ENCODE data around the genes HPCA and ZSCAN20.

DNA sequence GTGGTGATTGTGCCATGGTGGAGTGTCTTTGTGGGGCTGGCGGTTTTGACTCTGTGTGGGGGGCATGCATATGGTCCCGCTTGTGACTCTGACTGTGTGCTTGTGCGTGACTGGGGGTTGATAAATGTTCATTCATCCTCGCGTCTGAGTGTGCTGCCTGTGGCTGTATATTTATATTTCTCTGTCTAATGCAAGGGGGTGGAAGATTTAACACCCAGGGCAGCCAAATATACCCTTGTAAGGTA lies 1.2 kb upstream of the SYNC start:
- PRO-cap = no peak

DNA sequence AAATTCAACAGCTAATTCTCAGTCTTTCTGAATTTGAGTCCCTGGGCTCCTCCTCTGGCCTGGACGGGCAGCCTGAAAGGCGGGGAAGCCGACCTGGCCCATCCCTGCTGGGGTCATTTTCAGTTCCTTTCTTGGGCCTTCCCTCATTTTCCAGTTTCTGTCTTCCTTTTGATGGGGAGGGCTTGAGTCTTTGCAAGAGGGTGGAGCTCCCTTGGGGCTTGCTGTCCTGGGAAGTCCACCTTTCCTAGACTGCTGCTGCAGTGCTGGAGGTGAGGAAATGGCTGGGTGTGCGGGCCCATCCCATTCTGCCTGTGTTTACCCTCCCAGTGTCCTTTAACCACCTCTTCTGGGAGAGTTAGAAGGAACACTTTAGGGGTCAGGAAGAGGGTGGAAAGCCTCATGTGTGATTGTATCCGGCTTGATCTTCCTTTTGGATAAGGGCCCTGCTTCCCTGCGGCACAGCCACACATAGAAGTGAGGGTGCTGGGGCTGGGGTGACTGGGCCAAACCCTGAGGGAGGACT lies 1.4 kb downstream of the KIAA1522 start:
- PRO-cap = bidirectional peak, plus-strand start at position 247 of the sequence, minus-strand start at position 251 of the sequence

GRCh38 chr1:32755207-32755664 lies 13.6 kb downstream of the KIAA1522 start:
- PRO-cap = no peak

DNA sequence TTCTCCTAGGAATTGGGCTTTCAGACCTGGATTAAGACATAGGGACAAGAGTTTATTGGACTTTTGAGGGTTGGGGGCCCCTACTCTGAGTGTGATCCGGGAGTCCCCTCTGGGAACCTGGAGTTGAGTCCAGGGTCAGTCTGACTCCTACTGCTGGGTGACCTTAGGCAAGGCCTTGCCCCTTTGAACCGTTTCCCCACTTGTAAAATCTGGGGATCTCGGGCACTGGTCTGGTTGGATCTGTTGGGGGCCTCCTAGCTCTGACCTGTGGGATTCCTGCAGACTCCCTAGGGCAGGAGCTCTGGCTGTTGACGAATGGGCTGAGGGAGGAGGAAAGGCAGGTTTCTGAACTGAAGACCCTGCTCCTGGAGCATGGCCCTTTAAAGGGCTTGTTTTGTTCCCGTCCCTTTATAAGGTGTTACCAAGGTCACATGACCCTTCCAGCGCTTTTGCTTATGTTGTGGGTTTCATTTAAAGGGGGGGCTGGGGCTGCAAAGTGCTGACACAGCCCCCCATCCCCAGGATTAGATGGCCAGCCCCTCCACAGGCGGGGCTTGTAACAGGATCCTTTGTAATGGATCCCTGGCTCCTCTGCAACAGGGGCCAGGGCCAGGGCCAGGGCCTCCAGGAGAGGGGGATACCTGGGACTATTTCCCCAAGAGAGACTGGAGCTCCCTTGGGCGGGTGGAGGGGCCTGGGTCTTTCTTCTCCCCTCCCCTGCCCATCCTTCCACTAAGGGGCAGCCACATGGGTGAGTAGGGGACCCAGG lies 24.9 kb downstream of the KIAA1522 start:
- PRO-cap = no peak

- PRO-cap = no peak
These were observed 15.8 kb downstream of the YARS1 start for GRCh38 chr1:32801349-32801812.

GRCh38 chr1:32885471-32886957 lies at the start of gene HPCA:
Gene HPCA (plus strand): TSS chr1:32886491.
- PRO-cap = no peak

DNA sequence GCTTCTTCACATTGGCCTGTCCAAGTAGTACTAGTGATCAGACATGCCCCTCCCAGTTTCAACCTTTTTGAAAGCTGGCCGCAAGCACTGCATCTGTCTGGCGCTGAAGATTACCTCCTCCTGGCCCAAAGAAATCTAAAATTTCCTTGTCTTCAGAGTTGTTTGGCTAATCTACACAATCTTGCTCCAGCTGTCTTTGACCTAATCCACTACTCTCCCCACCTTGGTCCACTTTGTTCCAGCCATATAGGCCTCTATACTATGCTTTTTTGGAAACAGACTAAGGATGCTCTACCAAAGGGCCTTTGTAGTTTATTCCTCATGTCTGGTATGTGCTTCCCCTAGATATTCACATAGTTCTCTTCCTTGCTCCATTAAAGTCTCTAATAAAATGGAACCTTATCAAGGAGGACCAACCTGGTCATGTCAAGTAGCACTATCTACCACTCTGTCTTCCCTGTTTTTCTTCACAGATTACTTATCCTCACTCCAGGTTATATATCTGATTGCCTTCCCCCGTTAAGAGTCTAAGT lies 31.5 kb upstream of the TMEM54 start:
- PRO-cap = no peak

DNA sequence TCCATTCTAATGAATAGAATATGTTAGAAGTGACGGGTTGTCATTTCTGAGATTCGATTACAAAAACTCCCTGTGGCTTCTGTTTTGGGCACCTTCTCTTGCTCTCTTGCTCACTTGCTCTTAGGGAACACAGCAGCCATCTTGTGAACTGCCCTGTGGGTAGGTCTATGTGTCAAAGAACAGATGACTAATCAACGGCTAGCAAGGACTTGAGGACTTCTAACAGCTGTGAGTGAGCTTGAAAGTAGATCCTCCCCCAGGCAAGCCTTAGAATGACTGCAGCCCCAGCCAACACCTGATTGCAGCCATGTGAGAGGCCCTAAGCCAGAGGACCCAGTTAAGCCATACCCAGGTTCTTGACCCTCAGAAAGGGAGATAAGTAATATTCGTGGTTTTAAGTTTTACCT lies 49.4 kb downstream of the AZIN2 start:
- PRO-cap = no peak

GRCh38 chr1:33281374-33281940 lies 25.2 kb downstream of the ZNF362 start:
- PRO-cap = no peak

- PRO-cap = no peak
These were observed 19.9 kb downstream of the A3GALT2 start for GRCh38 chr1:33301010-33301466.

DNA sequence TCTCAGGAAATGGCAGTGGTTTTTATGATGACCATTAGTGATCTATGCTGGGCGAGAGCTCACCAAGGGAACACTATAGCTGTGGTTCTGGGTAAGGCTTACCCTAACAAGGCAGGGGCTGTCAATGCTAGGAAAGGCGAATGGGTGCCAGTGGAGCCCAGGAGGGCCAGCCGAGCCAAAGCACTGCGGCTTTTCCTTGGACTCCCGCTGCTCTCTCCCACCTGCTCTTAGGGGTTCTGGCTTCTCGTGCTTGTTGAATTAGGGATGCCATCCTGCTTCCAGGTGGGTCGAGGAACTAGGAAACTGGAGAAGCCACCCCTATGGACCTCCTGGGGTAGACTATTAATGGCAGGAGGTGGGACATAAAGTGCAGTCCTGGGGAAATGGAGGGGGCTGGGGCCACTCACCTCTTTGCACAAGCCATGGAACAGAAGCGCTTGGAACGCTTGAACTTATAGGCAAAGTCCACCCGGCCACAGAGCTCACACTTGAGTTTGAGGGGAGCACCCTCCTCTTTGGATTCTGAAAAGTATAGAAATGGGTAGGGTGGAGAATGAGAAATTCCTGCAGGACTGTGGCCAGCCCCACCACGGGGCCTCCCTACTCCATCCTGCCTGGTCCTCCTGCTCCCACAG lies 10.2 kb upstream of the A3GALT2 start:
- PRO-cap = no peak

DNA sequence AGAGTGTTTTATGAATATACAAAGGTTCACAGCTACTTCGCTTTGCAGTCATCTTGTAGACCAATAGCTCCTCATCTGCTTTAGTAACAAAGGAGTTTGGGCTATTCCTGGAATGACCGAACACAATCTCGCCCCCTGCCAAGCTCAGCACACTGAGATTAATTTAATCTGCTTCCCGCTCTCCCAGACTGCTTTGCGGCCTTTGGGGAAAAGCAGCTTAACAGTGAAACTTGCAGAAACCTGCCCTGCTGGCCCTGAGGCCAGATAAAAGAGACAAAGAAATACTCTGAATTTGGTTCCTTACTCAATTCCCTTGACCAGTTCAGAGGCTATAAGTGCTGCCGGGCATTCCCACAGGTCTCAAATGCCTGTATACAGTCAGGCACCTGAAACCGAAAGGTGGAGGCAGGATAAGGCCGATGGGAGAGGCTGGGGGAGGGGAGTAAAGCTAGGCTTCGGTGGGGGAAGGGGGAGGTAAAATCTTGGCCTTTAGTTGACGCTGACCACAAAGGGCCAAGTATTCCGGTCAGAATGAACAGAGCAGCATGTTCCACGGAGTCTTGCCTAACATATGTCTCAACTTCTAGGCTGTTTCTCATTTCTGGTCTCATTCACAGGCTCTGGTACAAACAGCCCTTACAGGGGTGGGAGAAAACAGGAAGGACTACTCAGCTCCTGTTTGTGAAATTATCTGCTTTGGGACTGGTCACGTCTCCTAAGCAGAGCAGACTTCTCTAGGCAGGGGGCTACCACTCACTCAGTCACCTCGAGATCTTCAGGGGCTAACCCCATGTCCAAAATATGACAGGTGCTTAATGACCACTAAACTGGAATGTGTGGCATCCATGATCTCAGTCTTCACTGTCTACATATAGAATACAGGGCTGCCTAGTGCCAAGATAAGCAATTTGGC lies 17.8 kb upstream of the A3GALT2 start:
- PRO-cap = no peak

DNA sequence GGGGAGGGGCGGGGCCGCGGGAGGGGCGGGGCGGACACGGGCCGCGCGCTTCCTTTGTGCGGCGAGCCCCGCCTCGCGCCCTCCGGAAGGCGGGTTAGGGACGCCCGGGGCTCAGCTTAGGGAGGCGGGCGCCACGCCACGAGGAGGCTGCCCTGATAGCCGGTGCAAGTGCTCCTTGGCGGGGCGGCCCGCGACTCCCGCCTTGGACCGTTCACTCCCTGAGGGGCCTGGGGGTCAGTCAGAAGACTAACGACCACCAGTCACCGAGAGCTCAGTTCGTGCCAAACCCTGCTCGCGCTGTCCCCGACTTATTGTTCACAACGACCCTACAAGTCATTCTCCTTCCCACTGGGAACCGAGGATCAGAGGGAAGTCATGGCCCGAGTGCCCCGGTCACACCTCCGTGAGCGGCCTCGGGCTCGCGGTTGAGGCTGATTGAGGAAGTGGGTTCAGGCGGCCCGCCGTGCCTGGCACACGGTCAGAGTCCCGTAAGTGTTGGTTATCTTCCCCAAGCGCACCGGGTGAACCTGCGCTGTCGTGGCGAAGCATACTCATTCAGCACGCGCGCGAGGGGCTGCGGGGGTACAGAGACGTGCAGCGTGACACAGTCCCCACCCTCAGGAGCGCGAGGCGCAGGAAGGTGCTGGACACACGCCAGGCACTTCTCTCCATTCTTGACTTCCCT lies 29.2 kb upstream of the A3GALT2 start:
- PRO-cap = bidirectional peak, plus-strand start at position 119 of the sequence, minus-strand start outside the sequence; bidirectional peak, plus-strand start at position 620 of the sequence, minus-strand start at position 485 of the sequence

- PRO-cap = no peak
These were observed 11.5 kb upstream of the ZSCAN20 start for GRCh38 chr1:33460834-33461472.

GRCh38 chr1:33472111-33472899 lies at the start of gene ZSCAN20:
Gene ZSCAN20 (plus strand): TSS chr1:33472645.
- PRO-cap = bidirectional peak, plus-strand start at chr1:33472694, minus-strand start at chr1:33472351

DNA sequence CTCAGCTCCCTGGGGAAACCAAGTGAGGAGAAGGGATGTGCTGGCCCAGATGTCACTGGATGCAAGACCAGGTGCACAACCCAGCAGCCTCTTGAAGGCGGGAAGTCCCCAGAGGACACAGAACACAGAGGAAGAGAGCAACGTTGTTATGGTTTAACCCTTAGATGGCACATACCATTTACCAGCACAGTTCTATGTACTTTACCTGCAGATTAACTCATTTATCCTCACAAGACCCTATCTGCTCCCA lies 107.2 kb upstream of the GJB5 start:
- PRO-cap = unidirectional peak, minus-strand start at position 132 of the sequence

DNA sequence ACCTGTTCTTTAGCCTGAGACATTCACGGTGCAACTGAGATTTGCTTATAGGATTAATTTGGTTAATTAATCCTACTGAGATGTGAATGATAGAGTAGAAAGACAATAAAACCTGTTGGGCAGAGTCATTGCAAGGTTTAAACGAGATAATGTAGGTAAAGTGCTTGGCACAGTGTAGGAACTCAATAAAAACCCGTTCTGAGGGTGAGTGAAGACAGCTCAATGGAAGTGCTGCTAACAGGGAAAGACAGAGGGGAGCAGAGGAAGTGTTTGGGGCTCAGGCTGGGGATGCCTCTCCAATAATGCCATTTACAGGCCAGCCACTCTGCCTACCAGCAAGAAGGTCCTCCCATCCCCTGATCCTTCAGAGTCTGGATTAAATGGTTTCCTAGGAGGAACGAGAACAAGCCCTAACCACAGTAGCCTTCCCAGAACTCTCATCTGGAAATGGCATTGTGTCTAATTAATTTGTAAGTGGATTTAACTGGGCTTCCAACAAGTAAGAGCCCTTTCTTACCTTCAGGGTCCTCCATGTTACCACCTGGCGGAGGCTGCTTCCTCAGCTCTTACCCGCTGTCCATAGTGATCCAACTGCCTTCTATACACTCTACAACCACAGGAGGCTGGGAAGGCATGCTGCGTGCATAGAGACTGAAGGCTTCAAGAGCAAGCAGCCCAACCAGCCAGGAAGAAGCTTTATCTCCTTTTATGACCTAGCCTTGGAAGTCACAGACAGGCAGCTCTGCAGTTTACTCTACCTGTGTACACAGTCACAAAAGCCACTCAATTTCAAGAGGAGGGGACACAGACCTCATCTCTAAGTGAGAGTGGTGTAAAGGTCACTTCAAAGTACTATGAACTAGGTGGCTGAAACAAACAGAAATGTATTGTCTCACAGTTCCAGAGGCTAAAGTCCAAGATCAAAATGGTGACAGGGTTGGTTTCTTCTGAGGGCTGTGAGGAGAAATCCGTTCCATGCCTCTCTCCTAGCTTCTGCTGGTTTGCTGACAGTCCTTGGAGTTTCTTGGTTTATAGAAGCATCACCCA lies 69.9 kb upstream of the GJB5 start:
- PRO-cap = no peak

DNA sequence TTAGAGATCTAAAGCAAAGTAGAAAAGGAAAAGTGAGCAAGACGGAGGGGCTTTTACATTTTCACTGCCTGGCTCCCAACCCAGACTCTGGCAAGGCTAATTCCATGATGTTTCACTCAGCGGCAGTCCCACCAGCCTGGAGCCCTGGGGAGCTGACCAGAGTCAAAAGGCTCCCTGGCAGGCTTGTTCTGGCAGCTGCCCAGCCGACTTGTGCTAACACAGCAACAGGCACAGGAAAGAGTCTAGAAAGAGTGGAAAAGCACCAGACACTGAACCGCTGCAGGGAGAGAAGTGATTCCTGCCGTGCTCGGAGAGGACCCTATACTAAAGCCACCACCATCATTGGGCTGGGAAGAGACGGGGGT lies 8.1 kb downstream of the SMIM12 start:
- PRO-cap = no peak

DNA sequence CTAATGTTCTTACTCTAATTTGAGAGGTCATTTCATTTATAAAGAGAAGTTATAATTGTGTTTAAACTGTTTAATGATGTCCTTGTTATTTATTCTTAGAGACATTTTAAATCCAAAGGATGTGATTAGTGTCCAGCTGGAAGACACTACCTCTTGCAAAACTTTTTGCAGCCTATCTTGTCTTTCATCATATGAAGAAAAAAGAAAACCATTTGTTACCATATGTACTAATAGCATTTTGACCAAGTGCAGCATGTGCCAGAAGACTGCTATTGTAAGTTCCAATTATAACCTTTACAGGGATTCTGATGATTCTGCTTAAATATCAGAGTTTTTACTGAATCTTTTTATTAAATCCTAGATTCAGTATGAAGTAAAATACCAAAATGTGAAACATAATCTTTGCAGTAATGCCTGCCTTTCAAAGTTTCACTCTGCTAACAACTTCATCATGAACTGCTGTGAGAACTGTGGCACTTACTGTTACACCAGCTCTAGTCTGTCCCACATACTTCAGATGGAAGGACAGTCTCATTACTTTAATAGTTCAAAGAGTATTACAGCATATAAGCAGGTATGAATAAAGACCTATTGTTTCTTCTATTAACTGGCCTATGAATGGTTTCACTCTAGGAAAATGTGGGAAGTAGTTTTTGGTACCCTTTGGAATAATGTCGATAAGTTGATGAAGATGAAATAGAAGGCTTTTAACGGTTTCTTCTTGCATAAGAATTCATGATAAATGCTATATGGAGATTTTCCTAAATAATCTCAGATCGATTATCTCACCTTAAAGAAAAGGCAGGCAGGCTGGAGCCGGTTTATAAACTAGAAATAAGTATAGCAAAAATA lies 25.2 kb downstream of the ZMYM1 start:
- PRO-cap = no peak

DNA sequence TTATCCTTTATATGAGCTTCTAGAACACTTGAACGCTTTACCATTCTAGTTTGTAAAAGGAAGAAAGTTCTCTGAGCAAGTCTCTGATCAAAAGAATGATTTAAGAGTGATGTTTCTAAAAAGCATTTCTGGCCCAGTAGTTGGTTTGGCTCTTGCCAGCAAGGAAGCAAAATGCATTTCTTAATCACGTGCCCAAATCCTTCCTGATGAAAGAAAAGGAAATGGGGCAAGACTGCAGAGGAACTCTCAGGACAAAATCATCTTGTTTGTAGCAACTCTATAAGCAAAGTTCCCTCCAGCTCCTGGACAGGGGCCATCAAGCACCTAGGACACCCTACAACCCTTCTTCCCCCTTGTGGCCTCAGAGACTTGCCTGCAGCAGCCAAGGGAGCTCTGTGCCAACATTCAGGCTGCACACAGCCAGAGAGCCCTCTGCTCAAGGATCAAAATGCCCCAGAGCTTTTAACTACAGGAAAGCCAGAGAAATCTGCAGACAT lies 105.2 kb downstream of the KIAA0319L start:
- PRO-cap = no peak

All from Calu3 (cell line).